Cerebral cortex (tissue), 2 donors: ENCODE data around the genes LAMTOR1 and ANAPC15.

DNA sequence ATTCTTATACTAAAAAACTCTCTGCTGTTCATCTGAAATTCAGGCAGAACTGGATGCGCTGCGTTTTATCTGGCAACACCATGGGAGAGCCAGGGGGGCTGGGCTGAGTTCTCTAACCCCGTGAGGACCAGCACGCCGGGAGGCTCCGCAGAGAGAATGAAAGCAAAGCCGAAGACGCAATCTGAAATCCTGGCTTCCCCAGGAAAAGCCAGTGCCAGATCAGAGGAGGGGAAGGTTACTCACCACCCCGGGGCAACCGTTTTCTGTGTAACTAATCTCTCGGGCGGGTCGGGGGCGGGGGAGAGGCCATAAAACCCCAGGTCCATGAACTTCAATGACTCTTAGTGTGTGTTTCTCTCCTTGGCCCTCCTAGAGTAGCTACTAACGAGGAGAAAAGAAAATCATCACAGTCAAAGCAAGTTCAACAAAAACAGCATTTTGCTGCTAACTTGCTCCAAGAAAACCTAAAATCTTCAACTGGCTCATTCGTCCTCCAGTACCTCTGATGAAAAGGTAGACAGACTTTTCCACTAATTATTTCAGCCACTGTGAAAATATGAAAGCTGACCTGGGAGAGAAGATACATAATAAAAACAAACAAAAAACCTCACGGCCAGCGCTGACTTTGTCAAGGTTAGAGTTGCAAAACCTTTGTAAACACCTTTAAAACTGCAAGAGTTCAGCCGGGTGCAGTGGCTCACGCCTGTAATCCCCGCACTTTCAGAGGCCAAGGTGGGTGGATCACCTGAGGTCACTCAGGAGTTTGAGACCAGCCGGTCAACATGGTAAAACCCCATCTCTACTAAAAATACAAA is 99.2 kb downstream of the SHANK2 start:
- PRO-cap, 2 experiments: no peak in any of the 2 experiments

DNA sequence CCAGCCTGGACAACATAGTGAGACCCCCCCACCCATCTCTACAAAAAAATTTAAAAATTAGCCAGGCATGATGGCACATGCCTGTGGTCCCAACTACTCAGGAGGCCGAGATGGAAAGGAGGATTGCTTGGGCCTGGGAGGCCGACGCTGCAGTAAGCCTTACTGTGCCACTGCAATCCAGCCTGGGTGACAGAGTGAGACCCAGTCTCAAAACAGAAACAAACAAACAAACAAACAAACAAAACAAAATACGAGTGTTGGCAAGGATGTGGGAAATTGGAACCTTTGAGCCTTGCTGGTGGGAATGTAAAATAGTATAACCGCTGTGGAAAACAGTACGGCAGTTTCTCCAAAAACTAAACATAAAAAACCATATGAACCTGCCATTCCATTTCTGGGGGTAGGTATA is 32.3 kb downstream of the SHANK2 start:
- PRO-cap, 2 experiments: no peak in any of the 2 experiments

DNA sequence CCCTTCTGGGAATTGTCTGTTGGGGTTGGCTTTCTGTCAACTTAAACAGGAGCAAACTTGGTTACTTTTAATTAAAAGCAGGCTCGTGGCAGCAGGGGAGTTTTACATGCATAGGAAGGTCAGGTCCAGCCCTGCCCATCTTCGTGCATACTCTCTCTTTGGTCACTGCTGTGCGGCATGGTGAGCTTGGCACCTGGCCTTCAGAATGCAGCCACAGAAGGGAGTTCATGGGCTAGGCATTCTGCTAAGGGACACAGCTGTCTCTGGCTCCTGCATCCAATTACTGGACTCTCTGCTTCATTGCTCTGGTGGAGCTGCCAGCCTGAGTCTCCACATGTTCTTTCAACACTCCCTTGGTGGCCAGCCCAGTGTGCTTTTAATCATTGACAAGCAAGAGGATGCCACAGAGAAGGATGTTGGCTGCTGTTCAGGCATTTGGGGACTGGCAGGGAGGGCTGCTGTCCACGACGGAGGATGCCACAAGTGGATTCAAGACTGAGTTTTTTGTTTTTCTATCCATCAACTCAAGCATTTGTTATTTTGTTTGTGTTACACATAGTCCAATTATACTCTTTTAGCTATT is 34.9 kb upstream of the SHANK2 start:
- PRO-cap, 2 experiments: no peak in any of the 2 experiments

DNA sequence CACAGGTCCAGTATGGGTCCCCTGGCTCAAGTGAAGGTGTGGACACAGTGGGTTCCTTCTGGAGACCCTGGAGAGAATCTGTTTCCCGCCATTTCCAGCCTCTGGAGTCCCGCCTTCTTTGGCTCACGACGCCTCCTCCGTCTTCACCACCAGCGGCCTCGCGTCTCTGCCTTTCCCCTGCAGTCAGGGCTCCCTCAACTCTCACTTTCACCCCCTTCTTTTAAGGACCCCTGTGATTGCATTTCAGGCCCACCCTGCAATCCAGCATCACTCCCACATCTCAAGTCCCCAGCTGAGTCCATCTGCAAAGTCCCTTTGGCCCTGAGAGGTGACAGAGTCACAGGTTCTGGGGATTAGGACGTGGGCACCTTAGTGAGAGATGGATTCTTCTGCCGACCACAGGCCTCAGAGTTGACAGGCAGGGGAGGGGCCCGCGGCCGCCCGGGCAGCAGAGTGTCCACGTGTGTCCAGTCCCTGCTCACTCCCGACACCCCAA is 37.0 kb upstream of the KRTAP5-7 start:
- PRO-cap, 2 experiments: no peak in any of the 2 experiments

DNA sequence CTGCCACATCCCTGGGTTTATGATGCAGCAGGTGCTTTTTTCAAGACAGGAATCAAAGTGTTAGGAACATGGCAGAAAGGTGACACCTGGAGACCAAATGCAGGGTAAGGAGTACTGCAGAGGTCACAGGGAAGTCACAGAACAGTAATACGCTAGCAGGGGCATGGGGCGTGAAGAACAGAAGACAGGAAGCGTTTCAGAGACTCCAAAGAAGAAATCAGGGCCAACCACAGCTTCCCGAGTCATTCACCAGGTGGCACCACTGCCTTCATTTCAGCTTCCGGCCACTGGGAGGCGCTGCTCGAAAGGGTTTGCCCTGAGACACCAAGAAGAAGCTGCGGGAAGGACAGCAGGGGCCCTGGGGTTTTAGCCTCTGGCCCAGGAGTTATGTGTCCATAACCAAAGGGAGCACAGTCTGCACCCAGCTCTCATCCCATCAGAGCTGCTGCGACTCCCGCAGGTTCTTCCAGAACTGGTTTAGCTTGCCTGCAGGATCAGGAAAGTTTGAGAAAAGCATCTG is 32.7 kb upstream of the DEFB108B start:
- PRO-cap, 2 experiments: no peak in any of the 2 experiments

DNA sequence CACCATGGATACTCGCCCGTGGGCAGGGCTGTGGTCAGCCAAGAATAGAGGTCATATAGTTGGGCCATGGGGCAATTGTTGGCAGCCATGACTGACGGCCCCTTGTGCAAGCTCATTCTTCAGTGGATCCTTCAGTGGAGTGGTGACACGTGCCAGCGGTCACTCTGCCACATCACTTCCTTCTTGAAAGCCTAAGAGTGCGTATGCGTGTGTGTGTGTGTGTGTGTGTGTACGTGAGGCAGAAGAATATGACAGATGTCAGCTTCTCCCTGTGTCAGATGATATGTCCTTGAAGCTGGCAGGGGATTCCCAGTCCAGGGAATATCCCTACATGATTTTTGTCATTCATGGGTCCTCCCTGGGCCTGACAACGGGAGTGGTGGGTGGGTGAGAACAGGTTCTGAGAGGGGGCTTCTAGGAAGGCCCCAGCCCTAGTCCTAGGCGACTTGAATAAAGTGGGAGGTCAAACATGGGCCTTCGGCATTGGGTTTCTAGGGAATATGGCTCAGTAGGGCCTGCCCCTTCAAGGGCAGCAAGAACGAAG is 1.6 kb upstream of the IL18BP start:
- PRO-cap, 2 experiments: no peak in any of the 2 experiments

DNA sequence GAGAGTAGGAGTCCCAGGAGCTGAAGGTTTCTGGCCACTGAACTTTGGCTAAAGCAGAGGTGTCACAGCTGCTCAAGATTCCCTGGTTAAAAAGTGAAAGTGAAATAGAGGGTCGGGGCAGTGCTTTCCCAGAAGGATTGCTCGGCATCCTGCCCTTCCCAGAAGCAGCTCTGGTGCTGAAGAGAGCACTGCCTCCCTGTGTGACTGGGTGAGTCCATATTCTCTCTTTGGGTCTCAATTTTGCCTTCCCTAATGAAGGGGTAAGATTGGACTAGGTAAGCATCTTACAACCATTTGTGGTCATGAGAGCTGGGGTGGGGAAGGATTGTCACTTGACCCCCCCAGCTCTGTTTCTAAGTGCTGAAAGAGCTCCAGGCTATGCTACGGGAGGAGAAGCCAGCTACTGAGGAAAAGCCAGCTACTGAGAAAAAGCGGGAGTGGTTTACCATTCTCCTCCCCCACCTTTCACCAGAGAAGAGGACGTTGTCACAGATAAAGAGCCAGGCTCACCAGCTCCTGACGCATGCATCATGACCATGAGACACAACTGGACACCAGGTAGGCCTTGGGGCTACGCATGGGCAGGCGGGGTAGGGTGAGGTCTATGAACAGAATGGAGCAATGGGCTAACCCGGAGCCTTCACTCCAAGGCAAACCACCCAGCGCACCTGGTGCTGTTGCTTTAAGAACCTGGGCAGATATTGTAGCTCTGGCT is 903 bp downstream of the IL18BP start:
- PRO-cap, 2 experiments: peak in 1 of 2 experiments; most common plus-strand start position 161 of the sequence (in 1)

GRCh38 chr11:72001155-72001851 is 2.6 kb downstream of the IL18BP start:
- PRO-cap, 2 experiments: no peak in any of the 2 experiments

- PRO-cap, 2 experiments: peak in 1 of 2 experiments; most common plus-strand start chr11:72002352 (in 1); most common minus-strand start chr11:72002155 (in 1)
Measured at GRCh38 chr11:72001852-72002786, 3.4 kb downstream of the IL18BP start.

DNA sequence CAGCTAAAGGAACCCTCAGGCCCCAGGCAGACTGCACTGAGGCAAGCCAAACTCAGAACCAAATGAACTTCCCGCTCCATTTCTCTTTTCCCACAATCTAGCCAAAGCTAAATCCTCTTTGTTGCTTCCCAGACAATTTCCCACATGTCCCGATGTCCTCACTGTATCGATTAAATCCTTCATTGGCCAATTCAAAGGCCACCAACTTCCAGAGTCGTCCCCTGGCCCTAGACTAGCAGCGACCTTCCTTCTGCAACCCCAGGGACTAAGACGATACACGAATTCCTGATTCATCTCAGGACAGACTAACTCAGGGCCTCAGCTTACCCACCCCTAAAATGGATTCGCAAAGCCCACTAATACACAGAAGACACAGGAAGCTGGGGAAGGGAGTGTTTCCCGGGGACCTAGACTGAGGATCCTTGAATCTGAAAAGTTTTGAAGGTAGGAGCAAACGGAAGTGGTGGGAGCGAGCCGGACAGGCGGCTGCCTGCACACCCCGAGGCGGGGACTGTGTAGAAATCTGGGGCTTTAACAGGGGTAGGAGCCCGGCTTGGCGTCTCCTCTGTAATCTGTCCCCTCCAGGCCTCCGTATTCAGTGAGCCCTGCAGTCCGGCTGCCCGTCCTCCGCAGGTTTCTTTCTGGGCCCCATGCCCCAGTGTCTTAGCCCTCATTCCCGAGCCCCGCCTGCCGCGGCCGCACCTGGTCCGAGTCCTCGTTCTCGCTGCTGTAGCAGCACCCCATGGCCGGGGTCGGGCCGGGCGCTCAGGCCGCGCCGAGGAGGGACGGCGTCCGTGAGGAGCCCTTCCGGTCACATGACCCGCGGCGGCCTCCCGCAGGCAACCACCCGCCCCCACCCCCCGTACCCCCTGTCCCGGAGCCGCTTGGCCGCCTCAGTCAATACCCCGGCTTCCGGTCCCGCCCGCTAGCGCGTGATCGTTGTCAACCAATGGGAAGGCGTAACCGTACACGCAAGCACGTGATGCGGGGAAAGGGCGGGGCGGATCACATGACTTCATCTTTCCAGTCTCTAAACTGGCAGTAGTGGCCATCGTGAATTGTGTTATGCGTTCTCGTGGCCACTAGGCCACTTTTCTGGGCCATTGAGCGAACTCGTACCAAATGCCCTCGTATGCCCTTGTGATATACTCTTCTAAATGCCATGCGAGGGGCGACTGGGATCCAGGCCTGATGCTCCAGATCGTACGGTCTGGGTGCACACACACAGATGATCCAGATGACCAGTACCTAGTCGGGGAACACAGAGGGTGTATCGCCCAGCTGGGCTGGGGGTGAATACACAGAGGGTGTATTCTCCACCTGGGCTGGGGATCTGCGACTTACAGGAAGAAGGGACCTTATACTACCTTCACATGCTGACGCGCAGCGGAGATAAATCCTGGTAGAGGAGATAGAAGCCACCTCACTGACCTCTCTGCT is at the start of gene LAMTOR1:
Gene LAMTOR1, minus strand, starts transcription at position 817 of the 1,440 bp plus-strand sequence.
- PRO-cap, 2 experiments: peak in 1 of 2 experiments; most common plus-strand start position 518 of the sequence (in 1); most common minus-strand start position 515 of the sequence (in 1)

DNA sequence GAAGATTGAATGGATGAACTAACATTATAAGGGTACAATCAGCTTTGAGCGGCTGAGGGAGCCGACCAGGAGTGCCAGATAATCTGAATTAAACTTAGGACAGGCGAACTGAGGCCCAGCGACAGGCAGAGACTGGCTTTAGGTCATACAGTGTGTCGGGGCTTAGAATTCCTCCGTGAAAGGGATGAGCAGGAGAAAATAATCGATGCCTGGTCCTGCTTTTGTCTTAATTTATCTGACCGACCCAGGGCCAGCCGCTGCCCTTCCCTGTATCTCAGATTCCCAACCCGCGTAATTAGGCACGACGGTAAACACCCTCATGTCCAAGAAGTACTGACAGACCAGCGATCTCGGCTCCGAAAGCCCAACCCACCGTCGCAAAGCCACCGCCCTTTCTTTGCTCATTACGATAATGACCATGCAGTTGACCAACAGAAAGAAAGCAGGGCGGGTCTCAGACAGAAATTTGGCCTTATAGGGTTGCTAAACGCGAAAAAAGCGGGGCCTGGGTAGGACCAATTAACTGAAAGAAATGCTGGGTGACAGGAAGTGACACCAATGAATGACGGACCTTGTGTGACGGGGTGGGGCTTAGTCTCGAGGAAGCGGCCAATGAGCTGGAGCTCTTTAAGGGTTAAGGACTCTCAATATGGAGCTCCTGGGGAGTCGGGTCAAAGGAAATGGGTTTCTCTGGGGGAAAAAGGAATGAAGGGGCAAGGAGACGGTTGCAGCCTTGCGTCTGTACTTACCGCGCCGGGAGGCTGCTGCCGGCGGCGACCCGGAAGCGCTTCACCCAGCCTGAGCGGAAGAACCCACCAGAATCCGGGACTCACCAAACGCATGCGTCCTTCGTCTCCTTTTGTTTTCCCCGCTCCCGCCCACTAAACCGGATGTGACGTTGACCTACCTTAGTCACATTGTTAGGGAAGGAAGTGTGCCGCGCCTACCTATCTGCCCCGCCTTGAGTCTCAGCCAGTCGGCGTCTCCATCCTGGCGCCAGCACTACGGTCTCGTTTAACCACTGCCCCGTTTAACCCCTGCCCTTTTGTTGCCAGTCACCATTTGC is at the start of gene ANAPC15:
Gene ANAPC15, minus strand, starts transcription at position 795 of the 1,066 bp plus-strand sequence.
- PRO-cap, 2 experiments: peak in 2 of 2 experiments; most common plus-strand start position 612 of the sequence (in 1); most common minus-strand start position 335 of the sequence (in 1)

DNA sequence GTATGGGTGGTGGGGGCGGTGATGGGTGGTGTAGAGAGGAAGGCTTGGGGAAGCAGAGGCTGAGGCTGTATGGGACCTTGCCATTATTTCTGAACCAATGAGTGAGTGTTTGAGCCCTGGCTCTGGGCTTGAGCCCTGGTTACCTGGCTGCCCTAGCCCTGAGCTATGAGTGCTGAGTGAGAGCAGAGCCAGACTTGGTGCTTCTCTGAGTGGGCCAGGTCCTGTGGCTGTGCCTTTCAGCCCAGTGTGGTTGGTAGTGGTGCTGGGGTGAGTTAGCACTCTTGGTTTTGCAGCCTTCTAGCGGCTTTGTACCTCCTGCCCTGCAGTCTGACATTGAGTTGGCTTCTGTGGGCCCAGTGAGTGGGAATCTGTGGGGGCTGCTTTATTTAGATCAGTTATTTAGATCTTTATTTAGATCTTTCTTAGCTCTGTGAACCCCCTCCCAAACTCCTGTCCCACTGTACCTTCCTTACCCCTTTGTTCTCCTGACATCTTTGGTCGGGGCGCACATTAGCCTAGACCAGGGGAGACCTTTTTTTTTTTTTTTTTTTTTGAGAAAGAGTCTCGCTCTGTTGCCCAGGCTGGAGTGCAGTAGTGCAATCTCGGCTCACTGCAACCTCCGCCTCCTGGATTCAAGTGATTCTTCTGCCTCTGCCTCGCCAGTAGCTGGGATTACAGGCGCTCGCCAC is 1.2 kb downstream of the INPPL1 start:
- PRO-cap, 2 experiments: no peak in any of the 2 experiments

GRCh38 chr11:72239379-72240421 is 4.3 kb downstream of the PHOX2A start:
- PRO-cap, 2 experiments: no peak in any of the 2 experiments

GRCh38 chr11:72483761-72484268 is 49.5 kb upstream of the CLPB start:
- PRO-cap, 2 experiments: no peak in any of the 2 experiments

- PRO-cap, 2 experiments: no peak in any of the 2 experiments
Measured at GRCh38 chr11:72583866-72585188, 89.9 kb downstream of the PDE2A start.

DNA sequence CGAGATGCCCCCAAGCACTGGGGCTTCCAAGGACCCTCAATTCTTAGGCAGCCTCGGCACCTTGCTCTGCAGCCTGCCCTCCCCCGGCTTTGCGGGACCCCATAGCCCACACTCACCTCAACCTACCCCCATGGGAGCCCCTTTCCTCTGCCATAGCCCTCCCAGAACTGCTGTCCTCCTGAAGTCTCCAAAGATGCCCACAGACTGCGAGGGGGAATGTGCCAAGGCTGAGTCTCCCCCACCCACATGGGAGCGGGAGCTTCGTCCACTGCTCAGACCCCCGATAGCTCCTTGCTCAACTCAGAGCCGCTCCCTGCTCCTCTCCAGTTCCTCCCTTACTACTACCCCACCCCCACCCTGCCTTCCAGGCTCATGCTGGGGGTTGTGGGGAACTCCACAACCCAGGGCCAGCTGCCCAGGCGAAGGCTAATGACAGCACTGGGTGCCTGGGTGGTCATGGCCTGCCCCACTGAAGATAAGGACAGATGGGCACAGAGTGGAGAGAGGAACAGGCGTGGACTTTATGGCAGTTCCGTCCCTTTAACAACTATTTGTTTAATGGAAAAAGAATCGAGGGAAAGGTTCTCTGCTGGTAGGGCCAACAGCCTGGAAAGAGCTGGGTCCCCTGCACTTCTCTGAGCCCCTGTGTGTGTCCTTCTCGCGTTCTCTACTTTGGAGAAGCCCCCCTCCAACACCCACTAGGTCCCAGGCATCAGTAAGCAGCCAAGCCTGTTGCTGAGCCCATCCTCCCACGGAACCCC is 73.7 kb downstream of the PDE2A start:
- PRO-cap, 2 experiments: no peak in any of the 2 experiments

DNA sequence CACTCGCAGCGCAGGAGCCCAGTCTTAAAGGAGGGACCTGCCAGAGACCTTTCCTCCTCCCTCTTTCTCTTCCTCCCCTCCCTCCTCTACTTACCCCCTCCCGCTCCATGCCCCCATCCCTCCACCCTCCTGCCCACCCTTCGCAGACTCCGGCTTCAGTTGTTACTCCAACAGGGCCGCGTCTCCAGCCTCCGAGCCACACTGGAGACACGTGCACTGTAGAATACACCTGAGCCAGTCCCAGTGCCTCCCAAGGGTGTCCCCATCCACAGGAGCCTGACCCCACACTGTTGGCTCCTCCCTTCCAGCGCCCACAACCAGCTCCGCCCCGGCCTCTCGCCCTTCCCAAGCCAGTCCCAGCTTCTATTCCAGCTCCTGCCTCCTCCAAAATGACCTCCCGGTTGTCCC is 59.3 kb downstream of the PDE2A start:
- PRO-cap, 2 experiments: peak in 1 of 2 experiments; most common minus-strand start position 223 of the sequence (in 1)

DNA sequence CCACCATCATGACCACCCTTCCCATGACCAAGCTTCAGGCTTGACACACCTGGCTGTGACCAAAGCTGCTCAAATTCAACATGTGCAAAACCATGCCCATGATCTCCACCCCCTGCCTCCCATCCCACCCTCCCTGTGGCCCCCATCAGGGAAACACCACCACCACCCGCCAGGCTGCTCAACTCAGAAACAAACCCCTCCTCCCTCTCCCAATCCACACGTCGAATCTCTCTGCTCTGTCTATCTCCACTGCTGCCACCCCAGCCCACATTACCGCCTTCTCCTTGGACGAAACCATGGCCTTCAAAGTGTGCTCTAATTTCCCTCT is 19.7 kb upstream of the PDE2A start:
- PRO-cap, 2 experiments: no peak in any of the 2 experiments

DNA sequence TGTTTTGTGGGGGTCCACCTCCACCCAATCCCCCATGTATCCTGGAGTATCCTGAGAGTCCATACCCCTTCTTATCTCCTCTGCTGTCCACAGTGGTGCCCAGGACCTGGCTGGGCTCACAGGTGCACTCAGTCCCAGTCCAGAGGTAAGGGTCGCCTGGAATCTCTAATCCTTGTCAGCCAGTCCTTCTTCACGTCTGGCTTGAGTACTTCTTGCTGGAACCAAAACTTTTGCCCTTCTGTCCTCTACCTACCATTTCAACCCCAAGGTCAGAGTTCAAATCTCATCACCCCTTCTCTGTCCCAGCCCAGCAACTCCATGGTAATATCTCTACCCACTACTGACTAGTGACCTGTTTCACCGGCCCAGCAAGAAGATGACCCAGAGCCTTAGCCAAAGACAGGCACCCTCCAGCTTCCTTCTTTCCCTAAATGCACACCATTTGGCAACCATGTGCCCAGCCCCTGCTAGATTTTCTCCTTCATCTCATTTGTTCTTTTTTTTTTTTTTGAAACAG is 15.0 kb downstream of the ARAP1 start:
- PRO-cap, 2 experiments: no peak in any of the 2 experiments

DNA sequence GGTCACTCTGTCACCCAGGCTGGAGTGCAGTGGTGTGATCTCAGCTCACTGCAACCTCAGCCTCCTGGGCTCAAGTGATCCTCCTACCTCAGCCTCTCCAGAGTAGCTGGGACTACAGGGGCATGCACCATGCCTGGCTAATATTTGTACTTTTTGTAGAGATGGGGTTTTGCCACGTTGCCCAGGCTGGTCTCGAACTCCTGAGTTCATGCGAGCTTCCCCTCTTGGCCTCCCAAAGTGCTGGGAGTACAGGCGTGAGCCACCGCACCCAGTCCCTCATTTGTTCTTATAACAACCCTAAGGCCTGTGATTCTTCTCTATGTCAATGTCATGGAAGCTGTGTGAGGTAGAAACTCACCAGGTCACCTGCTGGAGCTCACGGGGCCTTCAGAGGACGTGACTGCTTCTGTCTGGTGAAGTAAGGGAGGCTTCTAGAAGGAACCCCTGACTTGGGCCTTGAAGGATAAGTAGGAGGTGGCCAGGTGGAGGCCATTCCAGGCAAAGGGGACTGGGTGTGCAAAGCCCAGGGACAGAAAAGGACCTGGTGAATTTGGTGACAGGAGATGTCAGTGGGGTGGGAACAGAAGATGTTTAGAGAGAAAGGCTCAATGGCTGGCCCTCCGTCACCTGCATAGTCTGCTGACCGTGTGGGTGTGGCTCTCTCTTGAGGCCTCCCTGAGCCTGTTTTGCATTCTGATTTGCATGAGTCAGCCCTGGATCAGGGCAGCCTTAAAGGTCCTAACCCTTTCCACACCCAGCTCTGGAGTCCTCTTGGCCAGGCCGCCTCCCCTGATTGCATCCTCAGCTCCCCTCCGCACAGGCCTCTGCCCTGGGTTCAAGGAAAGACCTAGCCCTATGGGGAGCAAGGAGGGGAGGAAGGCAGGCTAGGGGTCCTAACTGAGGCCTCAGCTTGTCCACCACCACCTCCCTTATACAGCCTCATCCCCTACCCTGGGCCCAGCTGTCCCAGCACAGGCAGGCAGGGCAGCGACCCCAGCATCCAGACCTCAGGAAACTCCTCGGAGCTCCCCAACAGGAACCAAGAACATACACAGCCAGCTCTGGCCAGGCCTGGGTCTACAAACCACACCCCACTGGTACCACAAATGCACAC is 14.2 kb downstream of the ARAP1 start:
- PRO-cap, 2 experiments: no peak in any of the 2 experiments